ENCODE measurements around a stretch of chr1.

DNA sequence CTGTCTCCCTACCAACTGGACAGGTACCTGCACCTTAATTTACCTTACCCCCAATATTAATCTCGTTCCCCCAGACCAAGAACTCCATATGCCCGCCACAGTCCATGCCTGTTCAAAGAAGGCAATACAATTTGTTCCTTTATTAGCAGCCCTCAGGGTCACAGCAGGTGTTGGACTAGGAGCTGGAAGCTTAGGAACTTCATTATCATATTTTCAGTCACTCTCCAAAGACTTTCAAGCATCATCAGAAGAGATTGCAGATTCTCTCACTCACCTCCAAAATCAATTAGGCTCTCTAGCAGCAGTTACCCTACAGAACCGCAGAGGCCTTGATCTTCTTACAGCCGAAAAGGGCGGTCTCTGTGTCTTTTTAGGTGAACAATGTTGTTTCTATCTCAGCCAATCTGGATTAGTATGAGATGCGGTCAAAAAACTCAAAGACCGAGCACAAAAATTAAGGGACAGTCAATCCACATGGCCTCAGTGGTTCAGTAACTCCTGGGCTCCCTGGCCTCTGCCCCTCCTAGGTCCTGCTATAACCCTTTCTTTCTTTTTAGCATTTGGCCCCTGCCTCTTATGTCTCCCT is 19.0 kb upstream of the CA6 start:
- PRO-cap = no peak
- RAMPAGE, long total RNA, 2 experiments = no peak in any of the 2 experiments

GRCh38 chr1:8927162-8927799 is 18.4 kb upstream of the CA6 start:
- PRO-cap = no peak
- RAMPAGE, long total RNA, 2 experiments = no peak in any of the 2 experiments

DNA sequence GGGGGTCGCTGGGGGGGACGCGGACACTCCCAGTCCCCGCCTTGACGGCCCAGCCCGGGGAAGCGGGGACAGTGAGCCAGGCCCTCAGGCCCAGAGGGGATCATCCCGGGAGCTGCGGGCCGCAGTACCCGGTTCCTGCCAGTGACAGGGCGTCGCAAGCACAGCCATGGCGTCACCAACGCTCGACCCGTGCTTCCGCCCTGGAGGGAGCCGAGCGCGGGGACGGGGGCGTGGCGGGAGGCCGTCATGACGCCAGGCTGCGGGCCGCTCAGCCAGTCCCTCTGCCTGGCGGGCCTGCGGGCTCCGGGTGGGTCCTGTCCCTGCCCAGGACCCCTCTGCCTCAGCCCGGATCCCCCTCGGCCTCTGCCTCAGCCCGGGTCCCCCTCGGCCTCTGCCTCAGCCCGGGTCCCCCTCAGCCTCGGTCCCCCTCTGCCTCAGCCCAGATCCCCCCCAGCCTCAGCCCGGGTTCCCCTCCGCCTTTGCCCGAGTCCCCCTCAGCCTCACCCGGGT is 2.2 kb upstream of the SLC2A5 start:
- PRO-cap = no peak
- RAMPAGE, long total RNA, 2 experiments = no peak in any of the 2 experiments

GRCh38 chr1:9161773-9162788 is 33.2 kb upstream of the GPR157 start:
- PRO-cap = no peak
- RAMPAGE, long total RNA, 2 experiments = no peak in any of the 2 experiments

DNA sequence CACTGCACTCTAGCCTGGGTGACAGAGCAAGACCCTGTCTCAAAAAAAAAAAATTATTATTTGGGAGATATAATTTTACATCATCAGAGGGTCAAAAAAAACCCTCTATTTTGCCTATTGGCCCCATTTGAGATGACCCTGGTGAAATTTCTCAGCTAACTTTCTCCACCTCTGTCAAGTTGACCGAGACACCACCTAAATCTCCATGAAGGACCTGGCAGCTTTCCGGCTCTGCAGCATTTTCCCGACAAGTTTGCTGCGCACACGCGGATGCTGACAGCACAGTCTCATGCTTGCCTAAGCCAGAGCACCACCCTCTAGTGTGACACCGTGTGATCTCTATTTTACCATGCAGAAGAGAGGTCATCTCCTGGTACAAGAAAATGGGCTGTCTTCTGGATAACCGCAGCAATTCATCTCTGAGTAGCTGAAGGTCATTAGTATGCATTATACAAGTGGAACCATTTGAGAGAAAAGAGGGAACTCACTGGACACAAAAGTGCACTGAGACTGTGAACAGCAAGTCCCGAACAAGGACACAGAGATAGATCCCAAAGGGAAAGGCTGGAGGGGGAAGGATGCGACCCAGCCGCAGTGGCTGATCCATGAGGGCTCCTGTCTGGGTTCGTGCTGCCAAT is 38.9 kb upstream of the H6PD start:
- PRO-cap = no peak
- RAMPAGE, long total RNA, 2 experiments = no peak in any of the 2 experiments

- PRO-cap = unidirectional peak, plus-strand start at chr1:9201450
- RAMPAGE, long total RNA, 2 experiments = no peak in any of the 2 experiments
Measured at GRCh38 chr1:9201093-9201967, 33.2 kb upstream of the H6PD start.

DNA sequence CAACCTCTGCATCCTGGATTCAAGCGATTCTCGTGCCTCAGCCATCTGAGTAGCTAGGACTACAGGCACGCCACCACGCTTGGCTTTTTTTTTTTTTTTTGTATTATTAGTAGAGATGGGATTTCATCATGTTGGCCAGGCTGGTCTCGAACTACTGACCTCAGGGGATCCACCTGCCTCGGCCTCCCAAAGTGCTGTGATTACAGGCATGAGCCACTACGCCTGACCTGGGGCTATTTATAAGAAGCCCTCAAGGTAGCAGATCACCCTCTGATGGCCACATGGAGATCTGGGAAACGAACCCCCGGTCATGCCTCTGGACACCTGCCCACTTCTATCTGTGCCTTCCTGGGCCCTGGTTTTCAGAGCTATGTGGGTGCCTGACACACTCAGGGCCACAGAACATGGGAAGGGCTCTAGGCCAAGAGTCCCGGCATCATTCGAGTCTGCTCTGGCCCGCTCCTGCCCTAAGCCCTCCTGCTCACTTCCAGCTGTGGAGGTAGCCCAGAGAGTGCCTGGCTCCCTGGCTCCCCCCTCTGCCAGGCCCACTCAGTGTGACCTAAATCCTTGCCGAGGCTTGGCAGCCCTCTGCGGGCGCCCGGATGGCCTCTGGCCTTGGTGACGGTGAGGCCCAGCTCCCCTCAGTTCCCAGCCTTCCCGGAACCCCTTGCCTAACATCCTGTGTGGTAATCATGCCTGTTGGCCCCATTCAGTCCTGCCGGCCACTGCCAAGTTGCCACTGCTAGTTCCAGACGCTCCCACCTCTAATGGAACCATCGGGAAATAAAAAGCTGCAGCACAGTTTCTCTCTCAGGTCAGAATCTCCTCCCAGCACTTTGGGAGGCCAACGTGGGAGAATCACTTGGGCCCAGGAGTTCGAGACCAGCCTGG is 1.5 kb upstream of the H6PD start:
- PRO-cap = bidirectional peak, plus-strand start at position 725 of the sequence, minus-strand start at position 600 of the sequence
- RAMPAGE, long total RNA, 2 experiments = no peak in any of the 2 experiments

DNA sequence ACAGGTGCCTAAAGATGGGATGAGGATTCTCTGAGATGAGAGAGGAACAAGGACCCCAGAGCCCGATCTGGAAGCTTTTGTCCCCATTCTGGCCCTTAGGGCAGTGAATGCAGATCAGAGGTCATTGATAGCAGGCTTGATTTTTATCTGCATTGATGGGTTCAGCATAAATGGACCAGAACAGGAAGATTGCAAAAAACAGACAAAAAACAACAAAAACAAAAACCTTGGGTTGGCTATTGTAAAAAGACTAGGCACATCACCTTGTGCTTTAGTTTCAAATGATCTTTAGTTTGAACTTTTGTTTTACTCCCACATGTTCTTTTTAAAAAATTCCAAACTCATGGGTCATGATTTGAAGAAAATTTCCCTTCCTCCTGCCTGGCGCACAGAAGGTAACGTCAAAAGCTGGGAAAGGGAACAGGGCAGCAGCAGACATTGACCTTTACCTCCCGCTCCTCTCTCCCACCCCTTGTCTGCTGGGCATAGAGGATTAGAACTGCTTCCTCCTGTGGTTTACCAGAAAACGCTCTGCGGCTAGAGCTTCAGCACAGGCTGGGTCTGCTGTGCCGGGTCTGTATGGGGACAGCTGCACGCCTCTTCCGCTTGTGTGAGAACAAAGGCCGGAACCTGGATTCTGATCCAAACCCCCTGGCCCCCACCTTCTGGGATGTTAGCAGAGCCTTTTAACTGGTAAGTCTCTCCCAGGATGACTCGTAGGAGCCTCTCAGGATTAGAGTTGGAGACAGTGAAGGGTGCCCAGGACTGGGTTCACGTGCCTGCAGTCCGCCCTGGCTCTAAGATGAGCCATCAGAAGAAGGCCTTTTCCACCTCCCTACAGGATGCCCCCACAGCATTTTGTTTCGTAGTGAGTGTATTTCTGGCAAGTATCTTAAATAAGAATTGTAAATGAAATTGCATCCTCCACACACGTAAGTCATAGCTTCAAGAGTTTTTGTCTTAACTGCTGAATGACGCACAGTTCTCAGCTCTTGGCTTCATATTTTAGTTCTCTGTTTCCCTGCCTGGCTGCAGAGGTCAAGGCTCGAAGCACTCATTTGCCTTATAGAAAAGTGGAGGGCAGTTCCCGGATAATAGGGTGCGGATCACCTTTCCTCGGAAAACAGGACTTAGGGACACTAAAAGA is 5.1 kb downstream of the H6PD start:
- PRO-cap = unidirectional peak, plus-strand start at position 404 of the sequence; bidirectional peak, plus-strand start at position 548 of the sequence, minus-strand start at position 533 of the sequence; unidirectional peak, plus-strand start at position 548 of the sequence; bidirectional peak, plus-strand start at position 695 of the sequence, minus-strand start at position 581 of the sequence
- RAMPAGE, long total RNA, 2 experiments = no peak in any of the 2 experiments

DNA sequence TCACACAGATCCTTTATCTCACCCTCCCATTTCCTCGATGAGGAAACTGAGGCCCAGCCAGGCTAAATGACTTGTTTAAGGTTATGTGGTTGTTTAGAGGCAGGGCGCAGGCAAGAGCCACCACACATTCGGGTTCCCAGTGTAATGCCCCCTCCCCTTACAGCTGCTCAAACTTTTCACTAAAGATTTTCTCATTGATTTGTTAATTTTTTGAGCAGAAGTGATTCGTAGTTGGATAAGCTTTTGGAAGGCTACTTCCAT is 5.8 kb downstream of the H6PD start:
- PRO-cap = no peak
- RAMPAGE, long total RNA, 2 experiments = no peak in any of the 2 experiments

DNA sequence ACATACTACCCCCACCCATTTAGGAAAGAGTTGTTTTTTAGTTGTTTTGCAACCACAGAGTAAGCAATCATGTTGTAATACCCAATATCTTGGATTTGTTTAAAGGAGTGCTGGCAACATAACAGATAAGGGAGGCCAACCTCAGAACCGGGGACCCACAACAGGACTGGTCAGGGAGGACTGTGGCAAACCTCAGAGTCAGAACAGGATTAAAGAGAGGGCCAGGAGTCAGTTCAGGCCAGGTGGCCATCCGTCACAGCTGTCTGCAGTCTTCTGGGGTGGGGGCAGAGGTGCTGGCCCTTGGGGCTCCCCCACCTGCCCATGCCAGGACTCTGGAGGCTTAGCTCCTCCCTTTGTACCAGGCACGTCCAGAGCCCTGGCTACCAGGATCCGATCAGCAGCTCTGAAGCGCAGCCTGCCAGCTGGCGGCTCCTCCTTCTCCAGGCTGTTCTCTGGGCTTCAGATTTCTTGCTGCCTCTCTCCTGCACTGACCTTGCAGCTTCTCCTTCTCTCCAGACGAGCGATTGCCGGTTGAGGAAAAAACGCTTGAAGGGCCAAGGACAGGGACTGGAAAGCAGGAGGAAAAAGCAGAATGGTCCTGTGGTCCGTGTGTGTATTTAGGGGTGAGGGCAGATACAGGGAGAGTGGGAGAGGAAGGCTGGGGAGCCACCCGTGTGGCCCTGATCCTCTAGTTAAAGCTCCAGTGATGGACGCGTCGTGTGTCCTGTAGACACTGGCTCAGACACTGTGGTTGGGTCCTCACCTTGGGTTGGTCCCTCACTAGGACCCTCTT is 8.0 kb downstream of the H6PD start:
- PRO-cap = bidirectional peak, plus-strand start at position 158 of the sequence, minus-strand start outside the sequence; bidirectional peak, plus-strand start at position 462 of the sequence, minus-strand start at position 265 of the sequence
- RAMPAGE, long total RNA, 2 experiments = no peak in any of the 2 experiments

DNA sequence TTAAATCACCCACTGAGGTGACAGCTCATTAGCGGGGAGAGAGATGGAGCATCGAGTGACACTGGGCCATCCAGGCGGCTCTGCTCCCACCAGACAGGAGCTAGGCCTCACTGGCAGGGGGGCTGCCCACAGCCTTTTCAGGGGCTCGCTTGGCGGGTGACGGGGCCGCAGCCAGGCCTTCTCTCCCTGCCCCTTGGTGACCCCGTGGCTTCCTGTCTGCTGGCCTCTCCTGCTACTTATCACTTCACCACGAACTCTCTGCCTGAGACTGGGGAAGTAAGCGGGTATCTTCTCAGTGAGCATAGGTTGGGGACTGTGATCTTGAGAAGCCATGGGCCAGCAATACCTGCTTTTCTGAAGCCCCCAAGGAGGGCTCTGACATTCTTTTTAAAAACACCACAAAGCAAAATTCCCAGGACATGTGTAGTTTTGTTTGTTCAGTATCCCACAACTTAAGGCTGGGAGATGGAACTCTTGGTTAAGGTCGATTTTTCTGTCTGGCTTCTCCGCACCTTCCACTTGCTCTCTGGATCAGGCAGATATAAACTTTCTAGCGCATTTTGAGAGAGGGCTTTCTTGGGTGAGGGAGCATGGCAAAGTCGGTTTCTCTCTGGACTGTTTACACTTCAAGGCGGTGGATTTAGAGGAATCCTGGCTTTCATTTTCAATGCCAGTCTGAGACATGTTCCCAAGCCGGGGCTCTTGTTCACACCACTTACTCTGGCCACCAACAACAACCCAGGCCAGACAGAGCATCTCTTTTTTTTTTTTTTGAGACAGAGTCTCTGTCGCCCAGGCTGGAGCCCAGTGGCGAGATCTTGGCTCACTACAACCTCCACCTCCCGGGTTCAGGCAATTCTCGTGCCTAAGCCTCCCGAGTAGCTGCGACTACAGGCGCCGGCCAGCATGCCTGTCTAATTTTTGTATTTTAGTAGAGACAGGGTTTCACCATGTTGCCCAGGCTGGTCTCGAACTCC is 26.3 kb upstream of the SPSB1 start:
- PRO-cap = no peak
- RAMPAGE, long total RNA, 2 experiments = no peak in any of the 2 experiments

GRCh38 chr1:9267838-9268627 is 24.7 kb upstream of the SPSB1 start:
- PRO-cap = no peak
- RAMPAGE, long total RNA, 2 experiments = no peak in any of the 2 experiments

GRCh38 chr1:9270116-9270978 is 22.3 kb upstream of the SPSB1 start:
- PRO-cap = no peak
- RAMPAGE, long total RNA, 2 experiments = no peak in any of the 2 experiments

- PRO-cap = no peak
- RAMPAGE, long total RNA, 2 experiments = no peak in any of the 2 experiments
Measured at GRCh38 chr1:9299951-9300467, 7.3 kb downstream of the SPSB1 start.

DNA sequence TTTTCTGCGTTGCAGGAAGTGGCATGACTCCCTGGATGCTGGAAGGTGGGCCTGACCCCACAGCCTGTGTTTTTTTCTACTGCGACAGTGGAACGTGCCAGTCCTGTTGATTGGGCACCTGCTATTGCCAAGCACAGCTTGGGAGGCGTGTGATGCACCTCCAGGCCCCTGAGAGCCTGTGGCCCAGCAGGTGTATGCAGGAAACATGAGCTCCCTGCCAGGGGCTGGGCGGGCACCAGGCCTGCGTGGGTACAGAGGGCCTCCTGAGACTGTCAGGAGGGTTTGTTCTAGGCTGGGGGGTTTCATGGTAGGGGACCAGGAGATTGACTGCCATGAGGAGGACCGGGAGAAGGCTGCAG is 16.0 kb downstream of the SPSB1 start:
- PRO-cap = no peak
- RAMPAGE, long total RNA, 2 experiments = no peak in any of the 2 experiments

GRCh38 chr1:9315256-9316063 is 22.8 kb downstream of the SPSB1 start:
- PRO-cap = no peak
- RAMPAGE, long total RNA, 2 experiments = no peak in any of the 2 experiments

DNA sequence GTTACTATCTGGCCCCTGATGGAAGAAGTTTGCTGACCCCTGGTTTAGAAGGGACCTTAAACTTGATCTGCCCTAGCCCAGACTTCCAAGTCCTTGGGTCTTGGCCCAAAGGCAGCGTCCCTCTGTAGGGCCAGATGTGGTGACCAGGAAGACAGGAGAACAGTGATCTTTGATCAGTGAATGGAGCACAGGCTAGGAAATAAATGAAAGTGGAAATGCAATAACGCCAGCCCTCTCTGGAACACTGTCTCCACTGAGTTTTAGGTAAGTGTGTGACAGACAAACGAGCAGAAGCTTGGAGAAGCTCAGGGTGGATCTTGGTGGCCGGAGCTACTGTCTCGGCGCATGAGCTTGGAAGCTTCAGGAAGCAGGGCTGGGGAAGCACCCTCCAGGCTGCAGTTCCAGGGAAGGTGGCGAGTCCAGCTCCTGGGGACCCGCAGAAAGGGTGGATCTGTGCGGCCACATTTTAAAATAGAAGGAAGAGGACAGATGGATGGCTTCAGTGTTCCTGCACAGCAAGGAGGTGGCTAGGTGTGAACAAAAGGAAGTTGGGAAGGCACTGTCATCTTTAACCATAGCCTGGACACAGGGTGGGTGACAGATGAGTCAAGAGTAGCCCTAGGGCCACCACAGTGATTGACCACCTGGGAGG is 58.6 kb downstream of the SPSB1 start:
- PRO-cap = no peak
- RAMPAGE, long total RNA, 2 experiments = no peak in any of the 2 experiments

GRCh38 chr1:9421893-9422416 is 117.3 kb upstream of the SLC25A33 start:
- PRO-cap = unidirectional peak, minus-strand start at chr1:9422193
- RAMPAGE, long total RNA, 2 experiments = no peak in any of the 2 experiments

- PRO-cap = unidirectional peak, plus-strand start at chr1:9435398
- RAMPAGE, long total RNA, 2 experiments = no peak in any of the 2 experiments
Measured at GRCh38 chr1:9434878-9435508, 104.3 kb upstream of the SLC25A33 start.

DNA sequence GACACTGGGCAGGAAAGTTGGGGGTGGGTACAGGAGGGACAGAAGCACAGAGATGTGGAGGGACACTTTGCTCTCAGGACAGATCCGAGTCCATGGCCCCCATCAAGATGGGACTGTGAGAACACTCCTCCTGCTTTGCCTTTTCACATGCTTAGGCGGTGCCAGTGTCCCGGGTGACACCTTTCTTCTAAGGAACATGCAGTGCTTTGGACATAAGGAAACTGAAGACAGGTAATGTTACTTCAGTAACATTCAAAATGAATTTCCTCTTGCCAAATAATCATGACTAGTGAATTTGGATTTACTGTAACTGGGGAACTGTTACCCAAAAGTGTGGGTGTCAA is 16.7 kb downstream of the SLC25A33 start:
- PRO-cap = no peak
- RAMPAGE, long total RNA, 2 experiments = no peak in any of the 2 experiments

All from prostate gland (tissue), 2 donors.